Osteoblast (primary cell): ENCODE measurements around a stretch of chr11.

GRCh38 chr11:1237133-1237614 lies 14.3 kb downstream of the MUC5B start:
- CAGE, long polyA plus RNA = no peak
- RRBS = 50% methylated on average over 4 of the region's 15 CpGs

GRCh38 chr11:1298722-1299599 lies 10.5 kb downstream of the TOLLIP start:
- CAGE, long polyA plus RNA = no peak
- RRBS = no CpG with 5 or more reads among the region's 31 CpGs

DNA sequence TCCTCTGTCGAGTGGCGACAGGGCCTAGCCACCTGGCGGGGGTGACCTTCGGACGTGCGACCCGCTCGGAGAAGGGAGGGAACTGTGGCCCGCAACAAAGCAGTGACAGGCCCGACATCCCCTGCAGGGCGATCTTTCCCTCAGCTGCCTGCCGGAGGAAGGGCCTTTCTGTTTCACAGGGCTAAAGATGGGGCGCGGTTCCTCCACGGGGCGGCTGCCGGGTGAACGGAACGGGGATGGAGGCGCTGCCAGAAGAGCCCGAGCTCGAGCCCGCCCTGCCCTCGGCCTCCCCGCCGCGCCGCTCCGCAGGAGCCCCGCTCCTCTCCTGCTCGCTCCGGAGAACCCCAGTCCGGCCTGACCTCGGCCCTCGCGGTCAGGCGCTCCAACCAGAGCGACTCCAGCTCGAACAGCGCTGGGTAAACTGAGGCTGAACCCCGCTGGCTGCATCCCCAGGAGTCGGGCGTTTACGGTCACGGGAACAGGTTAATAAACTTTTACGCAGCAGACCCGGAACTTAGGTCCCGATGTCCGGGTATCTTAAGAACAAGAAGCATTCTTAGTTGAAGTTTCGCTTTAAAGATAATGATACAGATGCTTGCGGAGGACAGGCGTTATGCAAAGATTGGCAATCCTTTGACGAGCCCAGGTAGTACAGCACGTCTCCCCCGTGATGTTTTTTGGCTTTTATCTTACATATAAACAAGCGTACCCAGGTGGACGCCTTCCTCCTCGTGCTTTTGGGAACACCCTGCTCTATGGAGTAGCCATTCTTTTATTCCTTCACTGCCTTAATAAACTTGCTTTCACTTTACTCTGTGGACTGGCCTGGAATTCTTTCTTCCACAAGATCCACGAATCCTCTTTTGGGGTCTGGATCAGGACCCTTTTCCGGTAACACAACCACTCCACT lies 720 bp upstream of the TOLLIP start:
- CAGE, long polyA plus RNA = no peak
- RRBS = 5% methylated on average over 13 of the region's 60 CpGs

GRCh38 chr11:1391908-1392432 lies 2.2 kb downstream of the BRSK2 start:
- CAGE, long polyA plus RNA = no peak
- RRBS = no CpG with 5 or more reads among the region's 21 CpGs

DNA sequence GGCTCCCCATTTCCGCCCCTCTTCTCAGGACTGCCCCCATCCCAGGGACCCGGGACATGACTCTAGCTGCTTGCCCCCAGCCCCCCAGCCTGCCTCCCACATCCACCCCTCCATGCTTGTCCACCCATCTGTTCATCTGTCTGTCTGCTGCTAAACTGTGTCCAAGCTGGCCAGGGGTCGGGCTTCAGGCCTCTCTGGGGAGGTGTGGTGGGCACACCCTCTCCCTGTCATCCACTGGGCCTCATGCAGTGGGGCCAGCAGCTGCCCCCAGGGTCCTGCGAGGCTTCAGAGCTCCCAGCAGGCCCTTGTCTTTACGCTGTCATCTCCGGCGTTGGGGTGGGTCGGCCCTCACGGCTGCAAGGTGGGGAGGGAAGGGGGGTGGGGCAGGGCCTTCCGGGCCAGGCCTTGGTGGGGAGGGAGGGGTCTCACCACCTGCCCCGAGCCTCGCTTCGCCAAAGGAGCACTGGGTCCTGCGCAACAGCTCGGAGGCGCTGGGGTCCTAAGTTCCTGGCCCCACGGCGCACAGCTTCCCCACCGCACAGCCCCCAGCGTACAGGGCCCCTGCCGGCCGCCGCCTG lies 26.8 kb downstream of the MOB2 start:
- CAGE, long polyA plus RNA = no peak
- RRBS = 17% methylated on average over 5 of the region's 23 CpGs

DNA sequence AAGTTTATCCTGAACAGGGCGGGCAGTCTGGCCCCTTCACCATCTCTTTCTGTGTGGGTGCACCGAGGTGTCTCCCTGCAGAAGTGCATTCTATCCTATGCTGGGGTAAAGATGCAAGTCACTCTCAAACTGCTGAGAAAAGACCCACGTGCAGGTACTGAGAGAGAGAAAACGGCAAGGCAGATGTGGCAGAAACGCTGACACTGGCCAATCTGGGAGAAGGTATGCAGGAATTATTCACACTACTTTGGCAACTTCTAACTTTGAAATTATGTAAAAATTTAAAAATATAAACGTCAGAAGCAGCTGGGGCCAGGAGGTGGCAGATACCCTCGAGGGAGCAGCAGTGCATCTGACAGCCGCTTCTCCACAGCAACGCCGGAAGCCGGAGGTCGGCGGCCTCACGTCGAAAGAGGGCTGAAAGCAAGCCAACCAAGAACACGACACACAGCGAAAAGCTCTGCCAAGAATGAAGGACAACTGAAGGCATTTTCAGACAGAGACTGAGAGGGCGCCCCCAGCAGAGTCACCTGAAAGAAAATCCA lies 34.2 kb upstream of the MOB2 start:
- CAGE, long polyA plus RNA = no peak
- RRBS = no CpG with 5 or more reads among the region's 18 CpGs

DNA sequence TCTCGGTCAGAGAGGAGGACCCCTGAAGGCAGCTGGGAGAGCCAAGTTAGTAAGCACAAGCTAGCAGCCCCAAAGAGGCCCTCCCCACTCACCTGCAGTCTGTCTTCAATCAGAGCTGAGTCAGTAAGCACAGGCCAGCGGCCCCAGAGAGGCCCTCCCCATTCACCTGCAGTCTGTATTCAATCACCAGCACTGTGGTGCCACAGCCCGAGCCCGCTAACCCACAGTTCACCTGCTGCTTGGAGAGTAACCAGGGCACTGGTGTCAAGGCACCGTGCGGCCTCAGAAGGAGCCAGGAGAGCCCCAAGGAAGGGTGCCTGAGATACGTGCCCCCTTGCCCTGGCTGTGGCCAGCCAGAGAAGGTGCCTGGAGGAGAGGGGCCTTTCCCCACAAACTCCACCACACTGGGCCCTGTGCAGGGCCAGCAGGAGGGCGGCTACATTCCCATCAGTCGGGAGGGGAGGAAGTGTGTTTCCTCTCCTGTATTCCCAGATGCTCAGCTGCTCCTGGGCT lies 36.7 kb downstream of the DUSP8 start:
- CAGE, long polyA plus RNA = no peak
- RRBS = no CpG with 5 or more reads among the region's 9 CpGs

DNA sequence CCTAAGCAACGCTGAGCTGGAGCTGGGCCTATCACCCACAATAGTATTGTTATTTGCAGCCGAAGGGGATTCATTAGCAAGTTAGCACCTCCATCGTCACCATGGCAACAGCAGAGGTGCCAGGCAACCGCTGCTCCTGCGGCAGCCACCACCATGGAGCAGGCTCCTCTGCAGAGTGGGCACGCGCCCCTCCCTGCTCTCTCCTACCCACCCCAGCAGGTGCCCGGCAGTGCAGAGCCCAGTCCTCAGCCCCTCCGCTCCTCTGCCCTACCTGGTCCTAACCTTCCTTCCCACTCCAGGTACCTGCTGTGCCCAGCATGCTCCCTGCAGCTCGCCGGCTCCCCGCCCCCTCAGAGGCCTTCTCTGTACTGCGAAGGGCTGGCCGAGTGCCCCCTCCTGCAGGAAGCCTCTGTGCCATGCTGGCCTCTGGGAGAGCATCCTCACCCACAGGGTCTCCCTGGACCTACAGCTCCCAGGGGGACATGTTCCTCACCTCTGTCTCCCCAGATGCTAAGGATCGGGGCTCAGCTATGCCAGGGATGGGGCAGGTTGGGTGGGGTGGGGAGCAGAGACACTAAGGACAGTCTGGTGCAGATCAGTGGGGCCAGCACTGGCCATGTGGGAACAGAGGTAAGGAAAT lies 3.5 kb downstream of the DUSP8 start:
- CAGE, long polyA plus RNA = no peak
- RRBS = 41% methylated on average over 4 of the region's 15 CpGs

DNA sequence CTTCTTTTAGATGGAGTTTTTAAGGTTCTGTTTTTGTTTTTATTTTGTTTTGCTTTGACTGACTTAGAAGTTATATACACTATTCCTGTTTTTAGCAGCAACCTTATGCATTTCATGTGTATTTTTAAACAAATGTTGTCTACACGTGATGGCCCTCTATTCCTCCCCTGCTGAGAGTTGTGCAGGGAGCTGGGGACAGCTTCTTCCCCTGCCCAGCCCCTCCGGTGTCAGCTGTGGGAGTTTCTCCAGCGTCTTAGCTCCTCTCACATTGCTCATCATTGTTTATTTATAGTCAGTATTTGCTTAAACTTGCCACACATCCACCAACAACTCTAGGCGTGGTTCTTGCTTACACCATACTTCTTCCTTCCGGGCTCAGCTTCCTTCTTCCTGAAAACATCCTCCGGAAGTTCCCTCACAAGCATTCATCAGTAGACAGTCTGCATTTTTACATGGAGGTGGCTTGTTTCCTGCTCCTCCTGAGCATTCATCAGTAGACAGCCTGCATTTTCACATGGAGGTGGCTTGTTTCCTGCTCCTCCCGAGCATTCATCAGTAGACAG lies 4.1 kb upstream of the KRTAP5-1 start:
- CAGE, long polyA plus RNA = no peak
- RRBS = no CpG with 5 or more reads among the region's 7 CpGs

GRCh38 chr11:1608197-1608396 lies 166 bp downstream of the KRTAP5-3 start:
- CAGE, long polyA plus RNA = no peak
- RRBS = no CpG with 5 or more reads among the region's 3 CpGs

DNA sequence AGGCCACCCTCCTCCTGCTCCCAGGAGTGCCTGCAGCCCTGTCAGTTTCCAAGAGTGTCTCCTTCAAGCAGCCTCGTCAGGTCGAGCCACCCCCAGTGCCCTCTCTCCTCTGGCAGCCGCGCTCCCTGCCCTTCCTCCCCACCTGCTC lies 11.5 kb upstream of the KRTAP5-6 start:
- CAGE, long polyA plus RNA = no peak
- RRBS = no CpG with 5 or more reads among the region's 4 CpGs

DNA sequence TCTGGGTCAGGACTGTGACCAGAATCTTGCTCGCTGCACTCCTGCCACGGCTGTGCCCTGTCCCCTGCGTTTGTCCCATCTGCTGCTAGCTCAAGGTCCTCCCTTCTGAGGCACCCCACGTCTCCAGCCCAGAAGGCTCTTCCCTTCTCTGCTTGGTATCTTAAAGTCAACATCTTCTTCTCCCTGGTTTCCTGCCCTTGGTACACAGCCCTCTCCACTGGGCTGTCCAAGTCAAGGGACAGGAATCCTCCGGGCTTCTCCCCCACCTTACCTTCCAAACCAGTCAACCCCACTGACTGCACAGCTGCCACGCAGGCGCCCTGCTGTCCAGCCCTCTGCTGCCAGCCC lies 16.9 kb downstream of the IFITM10 start:
- CAGE, long polyA plus RNA = no peak
- RRBS = no CpG with 5 or more reads among the region's 7 CpGs

DNA sequence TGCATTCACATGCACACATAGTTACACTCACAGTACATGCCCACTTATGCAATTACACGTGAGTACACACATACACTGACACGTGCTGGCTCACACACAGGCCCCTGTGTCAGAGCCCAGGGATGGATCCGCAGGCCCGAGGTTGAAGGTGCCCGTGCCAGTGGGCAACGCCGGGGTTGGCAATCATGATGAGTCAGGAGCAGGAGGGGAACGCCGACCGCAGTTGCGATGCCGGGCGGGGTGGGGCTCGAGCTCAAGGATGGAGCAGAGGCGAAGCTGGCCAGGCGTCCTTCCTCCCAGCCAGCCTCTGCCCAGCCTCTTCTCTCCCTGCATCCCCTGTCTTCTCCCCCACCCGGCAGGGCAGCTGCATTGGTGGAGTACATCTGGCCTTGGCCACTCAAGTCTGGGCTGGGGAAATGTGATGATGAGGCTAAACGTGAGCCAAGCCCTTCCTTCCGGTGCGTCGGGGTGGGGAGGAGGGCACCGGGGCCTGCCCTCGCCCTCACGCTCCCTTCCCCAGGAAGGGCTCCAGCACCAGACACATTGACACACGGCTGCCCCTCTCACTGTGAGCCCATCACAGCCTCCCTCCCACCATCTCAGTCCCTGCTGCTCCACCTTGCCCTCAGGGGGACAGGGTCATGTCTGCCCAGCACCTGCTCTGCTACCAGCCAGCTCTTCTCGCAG lies 3.9 kb downstream of the IFITM10 start:
- CAGE, long polyA plus RNA = no peak
- RRBS = 35% methylated on average over 11 of the region's 26 CpGs

DNA sequence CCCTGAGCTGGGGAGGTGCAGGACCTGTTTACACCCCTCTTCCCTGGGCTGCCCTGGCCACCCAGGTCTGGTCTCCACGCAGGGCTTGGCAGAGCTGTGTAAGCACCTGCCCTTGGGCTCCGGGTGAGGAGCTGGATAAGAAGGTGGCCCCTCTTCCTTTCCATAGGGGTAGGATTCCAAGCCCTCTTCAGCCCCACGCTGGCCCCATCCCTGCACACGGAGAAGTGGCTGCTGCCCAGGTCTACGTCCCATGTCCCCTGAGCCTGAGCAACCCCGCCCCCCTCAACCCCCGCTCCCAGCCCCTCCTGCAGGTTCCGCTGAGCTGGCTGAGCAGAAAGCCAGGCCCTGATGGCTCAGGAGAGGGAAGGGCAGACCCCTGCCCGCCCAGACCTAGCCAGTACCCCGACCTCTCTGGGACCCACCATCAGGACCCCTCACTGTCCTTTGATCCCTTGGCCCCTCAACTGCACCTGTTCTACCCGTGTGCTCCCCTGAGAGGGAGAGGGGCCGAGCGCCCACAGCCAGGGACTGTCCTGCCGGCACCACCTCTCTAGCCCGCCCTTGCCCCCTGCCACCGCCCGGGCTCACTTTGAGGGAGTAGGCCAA lies 3.2 kb downstream of the IFITM10 start:
- CAGE, long polyA plus RNA = no peak
- RRBS = 78% methylated on average over 4 of the region's 17 CpGs

DNA sequence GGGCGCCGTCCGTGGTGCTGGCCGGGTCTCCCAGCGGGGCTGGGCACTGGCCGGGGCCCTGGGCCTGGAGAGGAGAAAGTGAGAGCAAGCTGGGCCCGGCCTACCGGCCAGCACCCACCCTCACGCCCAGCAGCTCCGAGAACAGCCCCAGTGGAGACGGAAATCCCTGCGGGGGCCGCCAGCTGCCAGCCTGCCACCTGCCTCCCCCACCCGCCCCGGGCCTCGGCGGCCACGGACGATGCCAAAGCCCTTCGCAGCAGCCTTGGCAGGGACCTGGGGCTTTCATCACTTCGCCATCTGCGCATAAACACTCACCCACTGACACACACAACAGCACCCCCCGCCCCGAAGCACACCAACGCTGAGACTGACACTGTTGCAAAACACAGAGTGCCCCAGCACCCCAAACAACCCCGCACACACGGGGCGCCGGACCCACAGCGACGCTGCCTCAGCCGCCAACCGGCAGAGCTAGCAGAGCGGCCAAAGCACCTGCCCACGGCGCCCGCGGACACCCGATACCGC lies 2.3 kb downstream of the IFITM10 start:
- CAGE, long polyA plus RNA = no peak
- RRBS = 9% methylated on average over 9 of the region's 40 CpGs

GRCh38 chr11:1754727-1755298 lies 4.4 kb upstream of the IFITM10 start:
- CAGE, long polyA plus RNA = no peak
- RRBS = no CpG with 5 or more reads among the region's 10 CpGs

DNA sequence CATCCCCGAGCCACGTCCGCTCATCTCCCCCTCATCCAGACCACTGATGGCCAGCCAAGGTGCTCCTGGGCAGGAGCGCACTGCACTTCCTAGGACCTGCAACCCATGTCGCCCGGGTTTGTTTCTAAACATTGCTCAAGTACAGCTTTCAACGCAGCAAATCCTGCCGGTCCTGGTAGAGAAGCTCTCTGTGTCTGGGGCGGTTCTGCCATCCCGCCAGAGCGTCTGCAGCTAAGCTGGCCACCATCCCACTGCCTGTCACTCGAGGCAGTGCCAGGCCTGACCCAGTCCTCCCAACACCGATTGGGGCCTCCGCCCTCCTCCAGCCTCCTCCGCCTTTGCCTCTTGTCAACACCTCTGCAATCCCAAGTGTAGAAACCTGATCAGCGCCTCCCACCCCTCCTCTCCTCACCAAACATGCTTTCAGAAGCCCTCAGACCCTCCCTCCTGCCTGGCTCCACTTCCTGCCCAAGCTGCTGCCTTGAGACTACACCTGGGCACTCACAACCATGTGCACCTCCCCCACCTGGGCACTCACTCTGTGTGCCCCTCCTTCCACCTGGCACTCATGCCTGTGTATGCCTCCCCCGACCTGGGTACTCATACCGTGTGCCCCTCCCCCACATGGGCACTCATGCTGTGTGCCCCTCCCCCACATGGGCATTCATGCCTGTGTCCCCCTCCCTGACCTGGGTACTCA lies 5.3 kb upstream of the IFITM10 start:
- CAGE, long polyA plus RNA = no peak
- RRBS = 91% methylated on average over 3 of the region's 18 CpGs

DNA sequence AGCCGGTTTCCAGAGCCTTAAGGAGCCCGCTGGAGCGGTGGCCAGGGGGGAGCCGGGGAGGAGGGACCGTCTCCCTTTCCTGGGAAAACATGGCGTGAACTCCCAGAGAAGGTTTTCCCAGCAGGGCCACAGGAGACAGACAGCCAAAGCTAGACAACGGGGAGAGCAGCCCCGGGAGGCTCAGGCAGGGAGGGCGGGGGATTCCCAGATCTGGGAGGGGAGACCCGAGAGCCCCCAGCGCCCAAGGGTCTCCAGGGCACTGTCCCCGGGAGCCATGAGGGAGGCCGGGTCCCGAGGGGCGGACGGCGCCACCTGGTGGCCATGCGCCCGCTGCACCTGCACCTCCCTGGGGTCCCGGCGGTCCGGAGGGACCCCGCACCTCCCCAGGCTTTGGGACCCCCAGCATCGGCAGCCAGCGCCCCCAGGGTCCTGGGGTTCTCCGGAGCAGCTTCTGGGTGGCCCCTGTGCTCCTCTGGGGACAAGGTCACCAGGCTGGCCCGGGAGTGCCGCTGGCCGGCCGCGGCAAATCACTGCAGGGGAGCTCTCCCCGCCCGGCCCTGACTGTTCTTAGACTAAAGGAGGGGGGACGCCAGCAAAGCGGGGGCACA lies 2.4 kb upstream of the SYT8 start:
- CAGE, long polyA plus RNA = no peak
- RRBS = 11% methylated on average over 26 of the region's 35 CpGs

GRCh38 chr11:1837851-1838169 lies 971 bp upstream of the TNNI2 start:
- CAGE, long polyA plus RNA = no peak
- RRBS = 11% methylated on average over 4 of the region's 13 CpGs

DNA sequence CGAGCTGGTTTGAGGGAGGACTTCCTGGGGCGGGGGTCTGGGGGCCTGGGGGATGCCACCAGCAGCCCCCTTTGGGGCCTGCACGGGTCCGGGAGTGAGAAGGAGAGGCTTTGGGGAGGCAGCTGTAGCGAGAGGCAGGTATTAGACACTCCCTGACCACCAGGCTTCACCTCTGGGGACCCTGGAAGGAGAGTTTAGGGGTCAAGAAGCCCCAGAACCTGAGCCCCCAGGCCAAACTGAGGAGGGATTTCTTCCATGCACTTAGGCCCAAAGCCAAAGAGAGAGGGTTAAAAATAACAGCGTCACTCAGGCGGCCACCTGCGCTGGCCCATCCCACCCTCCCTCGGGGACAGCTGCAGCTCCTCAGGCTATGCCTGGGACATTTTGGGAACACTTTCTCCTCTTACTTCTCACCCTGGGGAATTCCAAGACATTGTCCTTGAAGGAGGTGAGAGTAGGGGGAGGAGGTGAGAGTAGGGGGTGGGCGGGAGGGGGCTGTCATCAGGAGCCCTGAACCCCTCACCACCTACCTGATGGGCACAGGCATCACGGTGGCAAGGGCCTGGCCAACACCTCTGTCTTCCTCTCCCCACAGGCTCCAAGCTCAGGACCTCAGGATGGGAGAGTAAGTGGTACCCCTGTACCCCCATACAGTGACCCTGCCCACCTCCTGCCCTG lies 438 bp downstream of the TNNI2 start:
- CAGE, long polyA plus RNA = no peak
- RRBS = 75% methylated on average over 2 of the region's 11 CpGs